Smooth muscle cell (in vitro differentiated cells): Measurements from ENCODE around the genes TJP1 and KLF13.

DNA sequence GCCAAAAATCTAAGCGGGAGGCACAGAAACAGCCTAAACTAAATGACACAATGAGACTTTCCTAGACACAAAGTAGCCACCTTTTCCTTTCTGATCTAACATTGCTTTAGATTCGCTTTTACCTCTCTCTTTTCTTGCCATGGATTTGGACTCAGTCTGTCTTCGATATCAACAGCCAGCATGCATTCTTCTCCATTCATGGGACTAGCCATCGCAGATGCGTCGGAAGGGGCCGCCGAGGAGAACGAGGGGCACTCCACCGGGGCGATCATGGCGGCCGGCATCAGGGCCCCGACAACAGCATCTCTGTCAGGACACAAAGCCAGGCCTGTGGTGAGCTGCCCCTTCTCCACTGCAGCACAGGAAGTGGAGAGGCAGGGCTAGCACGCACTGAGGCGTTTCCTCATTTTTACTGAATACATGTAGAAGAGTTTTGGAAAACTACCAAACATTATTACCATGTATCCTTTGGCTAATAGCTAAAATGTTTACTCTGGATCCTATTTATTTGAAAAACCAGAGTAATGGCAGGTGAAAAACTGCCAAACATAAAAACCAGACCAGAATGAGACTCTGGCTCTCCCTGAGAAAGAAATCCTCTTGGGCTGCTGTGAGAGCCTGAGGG, 69.3 kb upstream of the OCA2 start:
- RAMPAGE, long total RNA, result no peak

GRCh38 chr15:28246606-28246904, 75.4 kb downstream of the HERC2 start:
- RAMPAGE, long total RNA, result no peak

DNA sequence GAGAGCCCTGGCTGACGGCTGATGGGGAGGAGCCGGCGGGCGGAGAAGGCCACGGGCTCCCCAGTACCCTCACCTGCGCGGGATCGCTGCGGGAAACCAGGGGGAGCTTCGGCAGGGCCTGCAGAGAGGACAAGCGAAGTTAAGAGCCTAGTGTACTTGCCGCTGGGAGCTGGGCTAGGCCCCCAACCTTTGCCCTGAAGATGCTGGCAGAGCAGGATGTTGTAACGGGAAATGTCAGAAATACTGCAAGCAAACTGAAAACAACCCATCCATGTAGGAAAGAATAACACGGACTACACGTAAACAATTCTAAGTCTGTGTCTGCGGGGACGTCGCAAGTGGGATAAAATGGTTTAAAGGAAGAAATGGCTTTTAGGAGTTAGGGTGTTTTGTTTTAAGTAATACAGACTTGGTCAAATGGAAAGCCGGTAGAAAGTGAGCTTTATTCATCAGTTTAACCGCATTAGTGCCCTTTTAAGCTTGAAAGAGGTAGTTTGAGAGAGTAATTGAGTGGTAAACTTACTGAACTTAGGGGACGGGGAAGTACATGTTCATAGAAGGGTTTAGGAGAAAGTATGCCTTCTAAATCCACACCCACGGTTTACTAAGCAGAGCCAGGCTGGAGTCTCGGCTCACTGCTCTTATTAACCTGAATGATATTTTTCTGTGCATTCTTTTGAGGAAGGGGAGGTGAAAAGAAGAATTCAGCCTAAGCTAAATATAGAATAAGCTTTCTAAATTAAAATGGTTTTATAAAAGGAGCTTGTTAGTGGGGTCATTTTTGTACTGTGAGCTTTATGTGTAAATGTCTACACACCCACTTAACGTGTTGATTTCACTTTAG, 26.3 kb upstream of the GOLGA8M start:
- RAMPAGE, long total RNA, result no peak

GRCh38 chr15:29089897-29090158, 179.8 kb downstream of the NSMCE3 start:
- RAMPAGE, long total RNA, result no peak

DNA sequence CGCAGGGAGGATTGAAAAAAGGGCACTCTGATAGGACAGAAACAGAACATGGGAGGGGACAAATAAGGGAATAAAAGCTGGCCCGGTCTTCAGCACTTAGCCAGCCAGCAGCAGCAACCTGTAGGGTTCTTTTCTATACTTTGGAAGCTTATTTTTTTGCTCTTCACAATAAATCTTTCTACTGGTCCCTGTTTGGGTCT, 115.8 kb upstream of the ENTREP2 start:
- RAMPAGE, long total RNA, result no peak

GRCh38 chr15:29718112-29718458, 104.2 kb downstream of the TJP1 start:
- RAMPAGE, long total RNA, result no peak

- RAMPAGE, long total RNA, result start-site peak on the minus strand at chr15:29822034-29822182, 421 and 239 reads in 2 replicates
Observed at GRCh38 chr15:29821847-29822746, at the start of gene TJP1. TJP1 (minus strand) TSS chr15:29822468.

DNA sequence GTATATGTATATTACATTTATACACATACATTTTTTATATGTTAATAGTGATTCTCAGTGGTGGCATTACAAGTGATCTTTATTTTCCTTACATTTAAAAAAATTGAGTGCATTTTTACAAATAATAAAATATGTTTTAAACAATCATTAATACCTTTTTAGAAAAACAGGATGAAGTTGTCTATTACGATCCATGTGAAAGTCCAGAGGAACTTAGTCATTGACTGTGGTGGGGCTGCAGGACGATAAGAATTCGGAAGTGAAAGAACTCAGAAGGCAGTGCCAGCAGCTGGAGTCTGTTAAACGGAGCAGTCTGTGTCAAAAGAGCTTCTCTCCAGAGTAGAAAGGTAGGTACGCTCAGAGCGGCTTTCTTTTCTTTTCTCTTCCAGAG, 67.5 kb upstream of the GOLGA8Q start:
- RAMPAGE, long total RNA, result no peak

DNA sequence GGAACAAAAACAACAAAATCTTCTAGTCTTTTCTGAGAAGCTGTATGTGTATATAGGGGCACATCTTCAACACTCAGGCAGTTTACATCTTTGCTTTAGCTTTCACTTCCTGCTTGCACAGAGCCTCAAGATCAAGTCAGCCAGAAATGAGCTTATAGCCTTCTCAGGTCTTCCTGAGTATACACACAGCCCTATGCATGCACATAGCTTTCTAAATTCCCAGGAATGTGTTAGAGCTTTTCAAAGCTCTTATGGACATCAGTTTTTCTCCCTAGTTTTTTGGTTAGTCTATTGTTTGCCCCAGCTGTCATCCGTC, 22.4 kb upstream of the MTMR10 start:
- RAMPAGE, long total RNA, result no peak

- RAMPAGE, long total RNA, result no peak
Observed at GRCh38 chr15:31079053-31080139, 22.1 kb downstream of the TRPM1 start.

- RAMPAGE, long total RNA, result no peak
Observed at GRCh38 chr15:31081086-31082070, 20.1 kb downstream of the TRPM1 start.

DNA sequence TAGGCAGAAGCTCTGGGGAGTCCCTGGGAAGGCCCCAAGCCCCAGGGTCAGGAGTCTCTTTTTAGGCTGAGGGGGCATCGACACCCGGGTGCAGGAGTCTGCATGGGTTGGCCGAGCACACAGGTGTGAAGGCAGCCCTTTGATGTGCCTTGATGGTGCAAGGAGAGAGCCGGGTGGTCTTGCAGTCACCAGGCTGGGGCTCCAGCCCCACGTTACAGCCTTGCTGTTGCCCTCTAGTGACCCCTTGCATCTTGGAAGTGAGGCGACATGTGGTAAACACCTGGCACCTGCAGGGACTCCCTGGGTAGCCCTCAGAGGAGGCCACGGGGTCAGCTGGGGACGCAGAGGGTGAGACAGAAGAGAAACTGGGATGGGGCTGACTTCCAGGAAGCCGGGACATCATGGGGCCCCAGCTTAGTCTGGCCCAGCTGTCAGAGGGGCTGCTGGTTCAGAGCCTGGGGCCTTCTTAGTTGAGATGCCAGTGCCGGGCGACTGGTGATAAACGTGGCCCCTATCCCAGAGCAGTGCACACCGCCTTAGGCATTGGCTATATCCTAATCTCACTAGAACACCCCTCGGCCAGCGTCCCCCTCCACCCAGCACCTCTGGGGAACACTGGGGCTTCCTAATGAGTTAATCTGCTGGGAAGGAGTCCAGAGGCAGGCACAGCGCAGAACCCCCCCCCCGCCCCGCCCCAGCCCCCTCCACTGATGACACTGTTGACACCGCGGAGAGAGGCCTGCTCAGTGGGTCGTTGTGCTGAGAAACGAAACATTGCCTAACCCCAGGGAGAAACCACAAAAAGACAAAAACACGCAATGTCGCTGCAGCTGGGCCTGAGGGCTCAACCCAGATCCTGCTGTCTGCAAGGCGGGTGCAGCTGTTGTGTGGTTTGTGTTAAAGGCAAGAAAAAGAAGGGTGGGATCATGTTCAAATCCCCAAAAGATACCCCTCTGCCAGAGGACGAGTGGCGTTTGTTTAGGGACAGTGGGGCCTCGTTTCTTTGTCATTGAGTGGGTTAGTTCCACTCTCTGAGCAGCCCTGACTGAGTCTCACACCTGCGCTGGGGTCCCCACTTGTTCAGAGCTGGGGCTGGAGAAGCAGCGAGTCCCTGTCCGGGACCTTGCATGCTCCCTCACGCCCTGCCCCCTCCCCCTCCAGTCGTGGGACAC, 60.5 kb upstream of the KLF13 start:
- RAMPAGE, long total RNA, result no peak

GRCh38 chr15:31299823-31300084, 26.9 kb upstream of the KLF13 start:
- RAMPAGE, long total RNA, result no peak

DNA sequence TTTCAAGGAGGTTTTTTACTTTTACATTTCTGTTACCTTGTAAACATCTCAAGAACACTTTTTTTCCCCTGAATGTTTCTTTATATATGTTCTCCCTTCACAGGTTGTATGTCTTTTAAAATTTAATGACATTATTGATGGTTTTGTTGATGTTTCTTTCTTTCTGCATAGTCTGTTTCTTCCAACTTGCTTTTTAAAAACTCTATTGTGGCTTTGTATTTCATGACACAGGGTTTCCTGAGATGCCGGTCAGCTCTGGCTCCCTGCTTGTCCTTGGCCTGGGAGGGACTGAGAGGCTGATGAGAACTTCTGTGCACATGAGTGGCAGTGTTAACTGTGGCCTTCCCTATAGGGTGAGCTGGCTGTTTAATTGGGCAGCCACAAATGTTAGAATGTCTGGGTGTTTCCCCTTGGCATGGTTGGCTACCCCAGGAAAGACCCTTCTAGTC, 3.2 kb upstream of the KLF13 start:
- RAMPAGE, long total RNA, result no peak

- RAMPAGE, long total RNA, result no peak
Observed at GRCh38 chr15:31326605-31327545, at the start of gene KLF13. KLF13 (plus strand) TSS chr15:31326835.

DNA sequence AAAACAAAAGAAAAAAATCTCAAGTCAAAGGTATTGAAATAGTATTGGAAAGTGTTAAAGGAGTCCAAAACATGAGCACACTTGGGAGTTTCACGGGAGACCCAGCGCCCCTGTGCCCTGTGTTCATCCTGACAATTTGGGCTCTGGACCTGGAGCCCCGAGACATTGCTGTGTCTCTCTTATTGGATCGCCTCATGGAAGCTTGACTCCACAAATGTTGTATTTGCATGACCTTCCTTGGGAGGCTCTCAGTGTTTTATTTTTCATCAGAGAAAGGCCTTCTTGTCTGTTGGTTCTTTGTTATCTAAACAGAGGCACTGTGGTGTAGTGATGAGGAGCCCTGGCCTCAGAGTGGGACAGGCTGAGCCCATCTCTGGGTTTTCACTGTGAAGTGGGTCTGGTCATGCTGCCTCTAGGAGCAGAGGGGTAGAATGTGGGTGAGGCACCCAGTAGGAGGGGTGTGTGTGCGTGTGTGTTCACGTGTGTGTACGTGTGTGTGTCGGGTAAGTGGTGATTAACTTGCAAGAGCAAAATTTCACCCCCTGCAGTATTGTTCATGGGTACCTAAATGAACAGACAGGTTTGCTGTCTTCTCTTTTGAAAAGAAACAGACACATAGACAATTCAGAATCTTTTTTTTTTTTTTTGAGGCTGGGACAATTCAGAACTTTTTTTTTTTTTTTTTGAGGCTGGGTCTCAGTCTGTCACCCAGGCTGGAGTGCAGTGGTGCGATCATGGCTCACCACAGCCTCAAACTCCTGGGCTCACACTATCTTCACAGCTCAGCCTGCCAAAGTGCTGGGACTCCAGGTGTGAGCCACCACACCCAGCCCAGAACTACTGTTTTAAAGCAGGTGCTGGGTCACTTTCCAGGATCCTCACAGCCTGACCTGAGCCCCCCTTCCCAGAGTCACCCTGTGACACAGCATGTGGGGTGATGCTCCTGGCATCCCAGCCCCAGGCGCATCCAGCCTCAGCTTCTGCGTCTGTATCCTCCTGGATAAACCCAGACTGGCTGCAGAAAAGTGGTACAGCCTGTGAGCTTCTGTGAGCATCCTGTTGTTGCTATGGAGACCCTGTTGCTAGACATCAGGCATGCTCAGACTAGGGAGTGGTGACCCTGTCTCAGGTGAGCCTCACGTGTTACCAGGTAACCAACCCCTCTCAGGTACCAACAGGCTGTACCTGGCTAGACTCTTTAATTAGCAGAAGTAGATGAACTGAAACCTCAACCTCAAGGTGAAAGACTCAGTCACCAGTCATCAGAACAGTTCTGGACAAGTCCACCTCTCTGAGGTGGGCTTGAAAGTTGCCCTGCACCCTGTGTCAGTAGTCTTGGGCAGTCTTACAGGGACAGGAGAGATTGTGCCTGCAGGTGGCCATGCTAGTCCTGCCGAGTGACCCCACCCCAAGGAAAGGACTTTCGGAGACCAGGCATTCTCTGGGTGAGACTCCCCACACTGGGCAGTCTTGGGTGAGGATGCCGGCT, 14.8 kb downstream of the KLF13 start:
- RAMPAGE, long total RNA, result no peak

DNA sequence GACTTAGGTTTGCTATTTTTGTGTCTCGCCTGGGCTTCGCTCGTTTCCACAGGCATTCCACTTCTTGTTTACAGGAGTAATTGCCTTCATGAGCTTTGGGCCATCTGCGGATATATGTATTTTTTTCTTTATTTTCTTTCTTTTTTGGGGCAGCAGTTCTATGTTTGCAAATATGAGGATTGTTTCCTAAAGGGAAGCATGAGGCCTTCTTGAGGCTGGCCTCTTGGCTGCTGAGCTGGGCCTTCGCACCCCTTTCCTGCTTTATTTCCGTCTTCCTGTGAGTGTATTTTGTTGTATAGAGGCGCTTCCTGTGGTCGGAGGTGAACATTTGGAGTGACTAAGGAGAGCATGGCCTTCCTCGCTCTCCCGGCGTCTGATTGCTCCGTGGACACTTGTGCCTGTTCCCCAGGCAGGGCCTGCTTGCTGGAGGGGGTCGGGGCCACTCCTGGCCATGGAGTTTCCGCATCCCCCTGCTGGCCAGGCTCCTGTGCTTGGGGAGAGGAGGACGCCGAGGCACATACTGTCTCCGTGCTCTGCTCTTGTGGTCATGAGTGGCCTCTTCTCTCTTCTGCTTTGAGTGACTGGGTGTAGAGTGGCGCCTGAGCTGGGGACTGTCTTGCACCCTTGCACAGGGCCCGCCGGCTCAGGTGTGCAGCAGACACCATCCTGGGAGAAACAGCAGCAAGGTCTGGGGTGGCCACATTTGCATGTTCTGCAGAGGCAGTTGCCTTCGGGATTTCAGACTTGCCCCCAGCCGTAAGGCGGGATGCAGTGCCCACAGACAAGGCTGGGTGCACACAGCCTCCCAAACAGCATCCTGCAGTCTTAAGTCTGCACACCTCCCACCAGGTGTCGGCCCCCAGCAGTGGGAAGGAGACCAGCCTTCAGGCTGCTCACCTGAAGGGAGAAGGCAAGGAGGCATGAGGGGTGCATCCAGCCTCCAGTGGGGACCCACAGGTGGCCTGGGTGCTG, 16.2 kb downstream of the KLF13 start:
- RAMPAGE, long total RNA, result no peak

DNA sequence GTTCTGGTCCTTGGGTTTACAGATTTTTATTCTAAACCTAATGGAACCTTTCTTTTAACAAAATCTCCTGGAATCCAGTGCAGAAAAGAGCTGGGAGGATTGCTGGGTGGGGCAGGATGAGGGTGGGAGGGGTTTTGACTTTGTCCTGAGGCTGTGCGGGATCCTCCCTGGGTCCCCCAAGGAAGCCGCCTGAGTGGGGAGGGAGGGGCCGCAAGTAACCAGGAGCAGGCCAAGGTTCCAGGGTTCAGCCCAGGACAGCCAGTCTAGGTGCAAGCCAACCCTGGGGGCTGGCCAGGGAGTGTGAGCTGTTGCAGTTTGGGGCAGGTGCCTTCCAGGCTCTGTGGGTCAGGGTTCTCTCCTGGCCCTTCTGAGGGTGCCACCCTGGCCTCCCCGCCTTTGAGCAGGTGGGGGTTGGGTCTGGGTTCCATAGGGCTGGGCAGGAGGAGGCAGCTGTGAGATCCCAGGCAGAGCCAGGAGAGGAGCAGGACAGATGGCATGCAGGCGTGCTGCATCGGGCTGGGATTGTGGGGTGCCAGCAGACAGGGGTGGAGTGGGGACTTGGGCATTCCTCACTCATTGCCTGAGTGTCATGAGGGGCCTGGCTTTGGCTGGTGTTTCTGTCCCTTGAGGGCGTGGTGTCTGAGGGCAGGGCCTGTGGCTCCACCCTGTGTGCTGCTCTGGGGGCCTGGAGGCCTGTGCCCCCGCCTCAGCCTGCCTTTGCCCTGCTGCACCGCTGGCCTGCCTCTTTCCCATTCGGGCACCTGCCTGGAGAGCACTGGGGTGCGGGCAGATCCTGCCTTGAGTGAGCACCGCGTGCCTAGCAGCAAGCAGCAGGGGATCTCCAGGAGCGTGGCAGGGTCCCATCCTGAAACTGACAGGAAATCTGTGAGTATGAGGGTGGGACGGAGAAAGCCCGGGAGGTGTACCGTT, 18.3 kb downstream of the KLF13 start:
- RAMPAGE, long total RNA, result no peak

- RAMPAGE, long total RNA, result no peak
Observed at GRCh38 chr15:31368674-31368894, 41.9 kb downstream of the KLF13 start.

DNA sequence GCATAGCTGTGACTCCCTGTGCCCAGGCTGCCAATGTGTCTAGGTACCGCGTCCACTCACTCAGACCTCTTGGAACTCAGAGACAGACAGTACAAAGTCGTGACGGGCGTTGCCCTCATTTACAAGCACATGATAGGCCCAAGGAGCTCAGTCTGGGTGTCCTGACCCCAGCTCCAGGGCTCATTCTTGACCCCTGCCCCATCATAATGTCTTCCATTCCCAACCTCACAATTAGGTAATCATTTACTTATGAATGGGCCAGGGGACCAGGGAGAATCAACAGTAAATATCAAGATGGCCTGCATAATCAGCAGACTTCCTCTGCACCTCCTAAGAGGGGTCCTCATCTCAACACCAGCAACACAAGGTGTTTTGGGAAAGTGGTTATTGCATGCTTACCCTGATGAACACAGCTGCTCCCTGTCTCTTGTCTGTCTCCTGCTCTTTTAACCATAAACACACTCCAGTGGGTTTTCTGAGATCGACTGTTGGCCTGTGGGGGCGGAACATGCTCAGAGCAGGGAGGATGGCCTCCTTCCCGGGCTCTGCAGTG, 56.2 kb downstream of the KLF13 start:
- RAMPAGE, long total RNA, result no peak